Thoracic aorta (tissue), 1 donor: ENCODE data around the genes CDK5RAP2, PHF19 and GSN.

DNA sequence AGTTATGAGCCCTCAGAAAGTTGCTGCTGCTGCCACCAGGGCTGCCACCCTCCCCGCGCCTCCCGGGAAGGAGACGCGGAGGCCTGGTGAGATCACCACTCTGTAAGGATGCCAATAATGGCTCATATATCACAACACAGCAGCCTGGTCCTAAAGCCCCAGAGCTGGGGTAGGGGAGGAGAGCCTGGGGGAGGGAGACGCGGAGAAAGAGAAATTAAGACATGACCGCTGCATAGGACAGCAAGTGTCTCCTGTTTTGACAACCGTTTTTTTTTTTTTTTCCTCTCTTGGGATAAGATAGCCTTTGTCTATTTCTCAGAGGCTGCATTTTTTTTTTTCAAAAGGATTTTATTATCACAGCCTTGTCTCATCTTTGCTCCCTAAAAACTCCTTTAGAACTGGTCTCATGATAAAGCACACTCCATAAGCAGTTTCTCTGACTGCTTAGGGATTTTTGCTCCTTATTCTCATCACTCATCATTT, 211.7 kb downstream of the PAPPA start:
- RAMPAGE, long total RNA, result no peak

GRCh38 chr9:117487597-117488270, 72.9 kb upstream of the ASTN2 start:
- RAMPAGE, long total RNA, result no peak

DNA sequence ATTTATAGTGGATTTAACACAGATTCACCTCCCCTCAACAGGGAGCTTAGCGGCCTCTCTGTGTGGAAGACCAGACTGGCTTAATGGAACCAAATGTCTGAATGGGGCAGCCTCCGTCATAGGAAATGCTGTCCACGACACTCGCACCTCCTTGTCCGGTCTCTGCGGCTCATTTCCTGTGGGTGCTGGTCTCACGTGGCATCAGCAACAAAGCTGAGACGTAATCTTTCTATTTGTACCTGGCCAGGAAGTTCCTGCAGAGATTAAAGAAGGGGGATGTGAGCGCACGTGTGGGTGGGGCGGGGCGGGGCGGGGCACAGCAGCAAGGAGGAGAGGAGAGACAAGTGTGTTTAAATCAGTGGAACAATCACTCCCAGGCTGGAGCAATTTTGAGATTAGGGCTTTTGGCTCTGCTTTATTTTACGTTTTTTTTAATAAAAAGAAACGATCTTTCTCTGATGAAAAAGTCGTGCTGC, 132.1 kb upstream of the ASTN2 start:
- RAMPAGE, long total RNA, result no peak

DNA sequence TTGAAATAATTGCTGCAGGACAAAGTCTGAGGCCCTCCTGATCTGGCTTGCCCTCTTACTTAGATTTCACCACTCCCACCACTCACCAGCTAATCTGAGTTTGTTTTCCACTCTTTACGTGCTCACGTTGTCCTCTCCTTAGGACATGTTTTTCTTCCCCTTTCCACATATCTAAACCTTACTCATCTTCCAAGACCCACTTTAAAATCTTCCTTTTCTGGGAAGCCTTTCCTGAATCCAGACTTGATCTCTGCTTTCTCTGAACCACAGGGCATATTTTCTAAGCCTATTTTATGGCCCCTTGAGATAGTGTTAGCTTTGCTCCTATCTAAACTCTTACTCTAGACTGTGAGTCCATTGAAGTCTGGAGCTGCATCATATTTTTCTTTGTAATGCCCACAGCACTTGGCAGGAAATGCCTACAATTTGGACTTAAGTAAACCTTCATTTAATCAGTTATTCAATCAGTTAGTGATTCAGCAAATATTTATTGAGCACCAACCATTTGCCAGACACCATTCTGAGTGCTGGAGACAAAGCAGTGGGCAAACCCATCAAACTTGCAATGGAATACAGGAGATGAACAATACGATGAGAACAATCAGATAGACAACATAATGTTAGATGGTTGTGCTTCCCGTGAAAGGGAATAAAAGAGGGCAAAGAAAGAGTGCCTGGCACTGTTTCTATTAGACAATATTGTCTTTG, 2.5 kb downstream of the TLR4 start:
- RAMPAGE, long total RNA, result no peak

DNA sequence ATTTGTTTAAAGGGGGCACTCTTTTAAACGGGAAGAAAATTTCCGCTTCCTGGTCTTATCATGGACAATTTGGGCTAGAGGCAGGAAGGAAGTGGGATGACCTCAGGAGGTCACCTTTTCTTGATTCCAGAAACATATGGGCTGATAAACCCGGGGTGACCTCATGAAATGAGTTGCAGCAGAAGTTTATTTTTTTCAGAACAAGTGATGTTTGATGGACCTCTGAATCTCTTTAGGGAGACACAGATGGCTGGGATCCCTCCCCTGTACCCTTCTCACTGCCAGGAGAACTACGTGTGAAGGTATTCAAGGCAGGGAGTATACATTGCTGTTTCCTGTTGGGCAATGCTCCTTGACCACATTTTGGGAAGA, 11.3 kb downstream of the TLR4 start:
- RAMPAGE, long total RNA, result no peak

- RAMPAGE, long total RNA, result no peak
Observed at GRCh38 chr9:120491203-120491667, 88.7 kb downstream of the CDK5RAP2 start.

DNA sequence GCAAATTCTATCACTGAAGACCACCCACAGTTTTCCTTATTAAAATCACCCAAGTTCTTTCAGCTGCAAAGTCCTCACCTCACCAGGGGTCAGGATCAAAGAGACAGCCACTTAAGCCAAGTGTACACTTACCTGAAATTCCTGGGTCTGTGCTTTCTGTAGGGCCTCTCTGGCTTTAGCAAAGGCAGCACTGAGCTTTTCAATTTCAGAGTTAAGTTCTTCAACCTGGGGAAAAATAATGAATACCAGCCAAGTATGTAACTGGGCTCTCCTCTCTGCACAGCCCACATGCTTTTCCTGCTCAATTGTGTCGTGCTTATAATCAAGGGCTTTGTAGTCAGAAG, 55.1 kb downstream of the CDK5RAP2 start:
- RAMPAGE, long total RNA, result no peak

GRCh38 chr9:120567996-120568857, 11.7 kb downstream of the CDK5RAP2 start:
- RAMPAGE, long total RNA, result no peak

GRCh38 chr9:120579266-120580554, at the start of gene CDK5RAP2:
CDK5RAP2 (minus strand) TSS chr9:120580167.
- RAMPAGE, long total RNA, result start-site peak on the minus strand at chr9:120579973-120579980, 26 reads; start-site peak on the minus strand at chr9:120580146-120580172, 114 reads

- RAMPAGE, long total RNA, result no peak
Observed at GRCh38 chr9:120715112-120715305, 739 bp upstream of the MEGF9 start.

- RAMPAGE, long total RNA, result no peak
Observed at GRCh38 chr9:120857113-120858377, 14.8 kb upstream of the PSMD5 start.

DNA sequence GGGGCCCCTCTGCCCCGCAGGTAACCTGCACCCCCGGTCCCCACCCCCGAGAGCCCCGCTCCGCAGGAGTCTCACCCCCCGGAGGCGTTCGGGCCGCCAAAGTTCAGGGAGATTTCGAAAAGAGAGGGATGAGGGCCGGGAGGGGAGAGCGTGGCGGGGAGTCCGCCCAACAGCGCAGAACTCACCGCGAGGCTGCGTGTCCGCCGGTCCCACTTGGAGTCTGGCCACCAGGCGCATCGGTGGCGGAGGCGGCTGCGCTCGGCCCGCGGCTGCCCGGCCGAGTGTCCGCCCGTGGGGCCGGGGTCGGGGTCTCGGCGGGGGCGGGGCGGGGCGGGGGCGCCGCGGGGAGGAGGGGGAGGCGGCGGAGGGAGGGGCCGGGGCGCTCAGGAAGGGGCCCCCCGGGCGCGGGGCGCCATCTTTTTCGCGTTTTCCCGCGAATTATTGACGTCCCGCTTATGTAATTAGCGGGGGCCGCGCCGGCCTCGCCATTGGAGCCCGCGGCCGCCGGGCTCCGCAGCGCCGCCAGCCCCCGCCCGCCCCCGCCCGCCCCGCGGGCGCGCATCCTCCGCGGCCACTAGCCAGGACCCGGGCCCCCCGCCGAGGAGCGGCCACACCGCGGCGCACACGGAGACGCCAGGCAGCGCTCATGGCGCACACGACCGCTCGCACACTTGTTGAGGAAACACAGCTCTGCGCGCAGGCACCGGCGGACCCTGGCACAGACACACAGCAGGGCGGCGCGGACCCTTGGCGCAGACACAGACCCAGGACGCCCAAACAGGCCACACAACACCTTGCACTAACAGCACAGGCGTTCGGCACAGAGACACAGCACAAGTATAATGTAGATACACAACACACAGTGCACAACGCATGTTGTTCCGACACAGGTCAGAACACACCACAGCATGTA, at the start of gene PHF19:
PHF19 (minus strand) TSS at position 283 of the 913 bp plus-strand sequence.
- RAMPAGE, long total RNA, result start-site peak on the minus strand centred at position 282 of the sequence, 25 bp wide, 22 reads

GRCh38 chr9:120890111-120890794, 13.3 kb upstream of the PHF19 start:
- RAMPAGE, long total RNA, result no peak

DNA sequence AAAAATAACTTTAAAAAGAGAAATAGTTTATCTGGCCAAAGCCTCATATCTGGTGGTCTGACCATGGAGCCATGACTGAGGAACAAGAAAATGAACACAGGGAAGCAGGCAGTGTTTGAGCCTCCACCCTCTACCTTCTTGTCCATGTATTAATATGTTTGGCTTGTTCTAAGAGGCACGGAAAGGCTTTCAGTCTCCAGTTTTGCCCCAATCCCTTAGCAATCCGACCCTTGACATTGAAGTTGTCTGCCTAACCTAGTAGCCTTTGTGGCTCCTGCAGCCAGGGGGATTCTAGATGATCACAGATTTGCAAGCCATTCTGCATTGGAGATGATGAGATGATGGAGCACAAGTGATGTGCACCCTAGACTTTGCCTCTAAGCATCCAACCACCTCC, 5.4 kb upstream of the TRAF1 start:
- RAMPAGE, long total RNA, result no peak

GRCh38 chr9:121015771-121016510, 34.1 kb downstream of the C5 start:
- RAMPAGE, long total RNA, result no peak

DNA sequence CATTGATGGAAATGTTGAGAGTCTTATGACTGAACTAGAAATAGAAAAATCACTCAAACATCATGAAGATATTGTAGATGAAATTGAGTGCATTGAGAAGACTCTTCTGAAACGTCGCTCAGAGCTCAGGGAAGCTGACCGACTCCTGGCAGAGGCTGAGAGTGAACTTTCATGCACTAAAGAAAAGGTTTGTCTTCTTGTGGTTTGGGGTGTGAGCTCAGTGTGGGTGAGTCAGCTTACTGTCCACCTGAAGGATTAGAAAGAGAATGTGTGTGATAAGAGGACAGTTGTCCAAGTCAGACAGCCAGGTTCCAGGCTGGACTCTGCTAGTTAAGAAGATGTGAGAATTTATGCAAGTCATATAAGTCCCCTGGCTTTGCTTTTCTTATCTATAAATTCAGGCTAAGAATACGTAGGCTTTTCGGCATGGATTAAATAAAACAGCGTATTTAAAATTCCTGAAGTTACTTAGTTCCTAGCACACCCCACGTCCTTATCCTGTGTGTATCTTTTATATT, 46.9 kb downstream of the RAB14 start:
- RAMPAGE, long total RNA, result no peak

GRCh38 chr9:121190317-121190883, 11.3 kb downstream of the RAB14 start:
- RAMPAGE, long total RNA, result no peak

DNA sequence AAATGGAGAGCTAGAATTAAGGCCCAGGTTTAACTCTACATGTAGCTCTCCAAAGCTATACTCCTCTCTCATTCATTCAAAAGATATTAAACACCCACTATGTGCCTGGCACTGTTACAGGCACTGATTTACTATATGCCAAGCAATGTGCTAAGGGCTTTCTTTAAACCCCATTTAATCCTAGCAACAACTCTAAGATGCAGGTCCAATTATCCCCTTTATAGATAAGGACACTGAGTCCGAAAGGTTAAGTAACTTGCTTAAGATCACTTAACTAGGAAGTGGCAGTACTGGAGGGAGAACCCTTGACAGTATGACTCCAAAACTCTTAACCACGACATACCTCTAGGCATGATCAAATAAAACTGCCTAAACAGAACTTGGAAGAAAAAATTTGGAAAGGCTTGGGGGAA, 1.8 kb downstream of the RAB14 start:
- RAMPAGE, long total RNA, result no peak

DNA sequence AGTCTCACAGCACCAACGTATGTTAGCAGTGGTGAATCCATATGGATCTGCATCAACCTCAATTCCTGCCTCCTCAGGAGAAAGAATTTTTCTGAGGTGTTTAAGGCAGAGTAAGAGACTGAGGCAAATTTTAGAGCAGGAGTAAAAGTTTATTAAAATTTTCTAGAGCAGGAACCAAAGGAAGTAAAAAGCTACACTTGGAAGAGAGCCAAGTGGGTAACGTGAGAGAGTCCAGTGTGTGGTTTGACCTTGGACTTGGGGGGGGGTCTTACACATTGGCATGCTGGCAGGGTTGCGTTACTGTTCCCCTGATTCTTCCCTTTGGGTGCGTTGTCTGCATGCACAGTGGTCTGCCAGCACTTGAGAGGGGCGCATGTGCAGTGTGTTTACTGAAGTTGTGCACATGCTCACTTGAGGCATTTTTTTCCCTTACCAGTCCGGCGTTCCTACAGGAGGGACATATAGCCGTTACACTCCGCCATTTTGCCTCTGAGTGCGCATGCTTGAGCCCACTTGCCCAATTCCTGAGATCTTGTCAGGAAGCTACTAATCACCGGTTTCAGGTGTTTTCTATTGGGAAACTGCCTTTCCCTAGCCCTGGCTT, 21.1 kb upstream of the RAB14 start:
- RAMPAGE, long total RNA, result no peak

- RAMPAGE, long total RNA, result start-site peak on the plus strand at chr9:121268157-121268200, 991 reads
Observed at GRCh38 chr9:121267504-121268461, at the start of gene GSN. GSN (plus strand) TSS chr9:121268162.